ENCODE data around the gene DDX27.

DNA sequence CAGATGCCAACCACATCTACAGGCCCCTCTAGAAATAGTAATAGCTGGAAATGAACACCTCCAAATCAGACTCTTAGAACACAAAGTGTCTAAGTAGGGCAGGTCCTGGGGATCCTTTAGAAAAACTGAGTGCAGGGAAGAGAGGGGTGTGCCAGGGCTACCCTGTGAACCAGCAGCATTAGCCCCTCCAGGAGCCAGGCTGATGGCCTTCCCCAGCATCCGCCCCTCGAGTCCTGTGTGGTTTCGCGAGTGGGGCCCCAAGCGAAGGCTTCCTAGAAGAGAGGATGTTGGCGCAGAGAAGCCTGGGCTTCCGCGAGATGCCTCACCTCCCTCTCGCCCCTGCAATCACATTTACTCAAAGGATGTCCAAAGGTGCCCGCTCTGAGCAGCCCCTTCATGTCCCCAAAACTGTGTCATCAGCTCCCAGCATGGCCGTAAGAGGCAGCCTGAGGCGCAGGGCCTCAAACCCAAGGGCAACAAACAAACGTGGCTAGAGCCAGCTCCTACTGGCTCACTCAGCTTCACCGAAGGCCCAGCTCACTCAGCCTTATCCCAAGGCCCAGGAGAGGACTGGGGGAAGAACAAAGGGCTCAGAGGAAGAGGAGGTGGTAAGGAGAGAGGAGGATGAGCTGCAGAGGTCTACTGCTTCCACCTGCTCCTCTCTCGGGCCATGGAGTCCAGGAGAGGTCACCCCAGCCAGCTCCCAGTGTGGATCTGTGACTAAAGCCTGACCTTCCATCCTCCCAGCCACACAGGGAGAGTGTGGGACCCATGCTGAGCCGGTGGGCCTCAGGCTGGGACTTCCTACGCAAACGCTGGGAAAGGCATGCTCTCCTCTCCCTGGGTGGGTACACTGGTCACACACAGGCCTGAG, 111.6 kb downstream of the PREX1 start:
- PRO-cap = no peak

GRCh38 chr20:48719929-48720442, 107.8 kb downstream of the PREX1 start:
- PRO-cap = no peak

- PRO-cap = no peak
Measured at GRCh38 chr20:48721911-48722764, 105.7 kb downstream of the PREX1 start.

DNA sequence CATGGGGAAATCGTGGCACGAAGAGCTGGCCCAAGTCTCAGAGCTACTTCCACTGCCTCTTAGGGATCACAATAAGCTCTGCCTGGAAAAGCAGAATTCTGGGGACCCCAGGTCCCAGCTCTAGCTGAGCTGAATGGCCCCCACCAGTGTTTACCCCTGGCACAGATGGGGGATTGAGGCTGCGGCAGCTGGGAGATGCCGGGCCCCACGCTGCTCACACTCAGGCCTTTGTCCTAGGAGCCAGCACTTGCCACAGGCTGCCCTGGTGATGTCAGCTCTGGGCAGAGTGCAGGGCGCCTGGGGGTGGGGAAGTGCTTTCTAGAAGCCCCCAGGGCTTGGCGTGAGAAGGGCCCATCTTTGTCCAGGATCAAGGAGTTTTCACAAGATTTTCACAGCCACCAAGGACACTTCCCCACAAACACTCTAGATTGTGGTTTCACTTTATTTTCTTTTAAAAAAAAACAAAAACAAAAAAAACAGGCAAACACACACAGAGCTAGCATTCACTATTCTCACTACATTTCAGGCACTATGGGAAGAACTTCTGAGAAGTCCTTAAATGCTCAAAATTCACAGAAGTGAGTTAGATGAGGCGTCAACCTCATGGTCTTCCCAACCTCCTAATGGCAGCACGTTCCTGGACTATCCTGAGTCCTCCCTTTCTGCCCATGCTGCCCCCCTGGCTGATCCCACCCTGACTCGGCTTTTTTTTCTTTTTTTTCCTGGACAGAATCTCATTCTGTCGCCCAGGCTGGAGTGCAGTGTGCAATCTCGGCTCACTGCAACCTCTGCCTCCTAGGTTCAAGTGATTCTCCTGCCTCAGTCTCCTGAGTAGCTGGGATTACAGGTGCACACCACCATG, 99.2 kb downstream of the PREX1 start:
- PRO-cap = no peak

GRCh38 chr20:48736389-48737076, 91.3 kb downstream of the PREX1 start:
- PRO-cap = no peak

DNA sequence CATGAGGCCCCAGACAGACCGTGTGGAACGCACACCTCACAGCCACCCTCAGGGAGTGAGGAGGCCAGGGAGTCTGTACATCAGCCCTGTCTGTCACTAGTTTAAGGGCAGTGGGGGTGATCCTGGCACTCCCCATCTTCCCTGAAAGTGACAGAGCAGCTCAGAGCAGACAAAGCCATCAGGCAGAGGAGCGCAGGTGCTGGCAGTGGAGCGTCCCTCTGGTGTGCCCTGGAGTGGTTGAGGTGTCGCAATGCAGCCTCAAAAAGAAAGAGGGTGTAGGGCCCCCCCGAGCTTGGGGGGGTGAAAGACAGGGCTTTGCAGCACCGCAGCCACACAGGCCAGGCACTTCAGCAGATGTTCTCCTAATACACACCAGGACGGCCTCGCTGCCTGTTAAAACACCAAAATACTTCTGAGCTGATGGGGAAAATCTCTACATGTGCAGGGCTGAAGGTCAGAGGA, 69.6 kb downstream of the PREX1 start:
- PRO-cap = no peak

GRCh38 chr20:48776512-48776711, 51.4 kb downstream of the PREX1 start:
- PRO-cap = no peak

GRCh38 chr20:48821363-48821919, 6.4 kb downstream of the PREX1 start:
- PRO-cap = no peak

- PRO-cap = bidirectional peak, plus-strand start at chr20:49219369, minus-strand start at chr20:49219184
Measured at GRCh38 chr20:49218872-49220256, at the start of gene DDX27. Gene DDX27 (plus strand): TSS chr20:49219416.

- PRO-cap = no peak
Measured at GRCh38 chr20:49282702-49282998, 4.8 kb upstream of the ZNFX1 start.

DNA sequence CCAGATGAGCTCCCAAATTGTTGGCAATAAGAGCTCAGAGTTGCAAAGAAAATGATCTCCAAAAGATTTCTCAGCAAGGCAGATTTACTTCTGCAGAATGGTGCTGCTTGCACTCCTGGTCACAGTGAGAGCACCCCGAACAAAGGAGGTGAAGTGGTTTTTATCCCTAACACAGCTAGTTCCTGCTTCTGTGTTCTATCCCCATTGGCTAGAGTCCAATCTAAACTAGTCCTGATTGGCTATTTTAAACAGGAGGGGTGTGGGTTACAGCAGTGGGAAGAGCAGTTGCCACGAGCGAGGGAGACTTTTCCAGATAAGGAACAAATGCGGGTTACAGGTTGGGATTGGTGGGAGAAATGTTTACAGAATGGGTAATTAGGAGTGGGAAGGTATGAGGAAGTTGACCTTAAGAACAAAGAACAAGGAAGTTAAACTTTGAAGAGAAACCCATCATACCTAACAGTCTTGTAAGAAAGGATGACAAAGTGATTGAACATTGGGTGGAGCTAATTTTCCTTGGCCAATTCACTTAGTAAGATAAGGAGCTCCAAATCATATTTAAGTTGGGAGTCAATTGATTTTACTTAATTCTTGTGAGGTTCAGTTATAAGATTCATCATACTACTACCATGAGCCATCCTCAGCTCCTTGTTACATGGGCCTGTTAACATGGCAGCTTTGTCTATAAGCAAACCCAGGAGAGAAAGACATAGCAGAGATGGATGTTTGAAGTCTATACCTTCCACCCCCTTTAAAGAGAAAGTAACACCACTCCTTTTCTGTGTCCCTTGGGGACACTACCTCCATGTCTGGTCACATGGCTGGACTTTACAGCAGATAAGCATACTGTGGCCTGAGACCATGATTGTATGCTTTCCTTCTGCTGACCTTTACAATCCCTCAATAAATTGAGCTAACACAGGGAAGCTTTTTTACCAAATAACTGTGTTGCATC, 9.5 kb upstream of the ZNFX1 start:
- PRO-cap = no peak

DNA sequence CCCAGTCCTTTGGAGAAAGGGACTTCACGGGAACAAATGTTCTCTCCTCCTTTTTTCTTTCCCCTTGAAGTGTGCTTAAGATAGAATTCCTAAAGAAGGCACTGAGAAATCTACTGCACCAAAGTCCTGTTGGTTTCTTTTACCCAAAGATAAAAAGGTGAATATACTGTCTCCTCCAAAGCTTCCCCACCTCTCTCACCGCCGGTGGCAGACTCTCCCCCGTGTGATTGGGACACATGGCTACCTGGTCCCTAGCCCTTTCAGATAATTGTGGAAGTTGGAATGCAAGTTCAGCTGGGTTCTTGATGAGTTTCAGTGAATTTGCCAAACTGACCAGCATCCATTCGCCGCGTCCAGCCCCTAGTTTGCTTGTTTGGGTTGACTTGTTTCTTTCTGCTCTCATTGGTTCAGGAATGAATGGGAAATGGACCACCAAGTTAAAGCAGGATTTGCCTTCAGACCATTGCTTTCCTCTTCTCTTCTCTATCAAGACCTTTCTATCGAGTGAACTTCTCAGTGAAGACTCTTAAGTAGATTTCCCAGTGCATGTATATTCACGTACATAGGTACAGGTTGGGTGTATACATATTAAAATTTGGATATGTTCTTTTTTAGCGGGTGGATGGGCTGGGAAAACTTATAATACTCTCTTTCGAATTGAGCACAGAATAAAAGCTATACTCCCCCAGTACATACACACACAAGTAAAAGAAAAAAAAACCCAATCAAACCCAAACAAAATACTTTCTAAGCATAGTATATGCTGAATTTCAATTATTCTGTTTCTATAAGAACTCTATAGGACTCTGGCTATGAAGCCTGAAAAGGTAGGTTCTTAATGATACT, 91.7 kb upstream of the ZNFX1 start:
- PRO-cap = no peak

DNA sequence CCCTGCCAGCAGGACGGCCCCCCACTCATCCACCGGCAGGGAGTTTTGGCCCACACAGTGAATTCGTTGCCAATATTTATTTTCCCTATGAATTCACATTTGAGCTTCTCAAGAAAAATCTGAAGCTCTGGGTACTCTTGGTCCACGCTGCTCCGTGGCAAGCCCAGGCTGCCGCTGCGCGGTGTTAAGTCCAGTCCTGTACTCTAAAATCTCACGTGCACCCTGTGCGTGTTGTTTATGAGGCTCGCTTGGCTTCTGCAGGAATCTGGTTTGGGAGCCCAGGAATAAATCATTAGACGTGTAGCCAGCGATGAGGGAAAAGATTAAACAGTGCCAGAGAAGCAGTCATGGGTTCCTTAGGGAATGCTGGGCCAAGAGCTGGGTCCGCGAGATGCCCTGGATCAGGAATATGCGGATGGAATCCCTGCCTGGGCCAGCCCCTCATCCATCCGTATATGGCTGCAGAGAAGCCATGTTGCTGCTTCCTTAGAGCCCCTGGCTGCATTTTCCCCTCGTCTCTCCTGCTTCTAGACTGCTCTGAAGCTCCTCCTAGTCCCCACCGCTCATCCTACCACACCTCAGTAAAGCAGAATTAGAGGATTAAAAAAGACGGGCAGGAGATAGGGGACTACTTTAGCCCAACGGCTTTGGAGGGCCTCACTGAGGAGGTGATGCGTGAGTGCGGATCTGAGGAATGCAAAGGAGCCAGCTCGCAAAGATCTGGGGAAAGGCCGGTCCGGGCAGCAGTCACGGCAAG, 87.2 kb downstream of the KCNB1 start:
- PRO-cap = no peak

DNA sequence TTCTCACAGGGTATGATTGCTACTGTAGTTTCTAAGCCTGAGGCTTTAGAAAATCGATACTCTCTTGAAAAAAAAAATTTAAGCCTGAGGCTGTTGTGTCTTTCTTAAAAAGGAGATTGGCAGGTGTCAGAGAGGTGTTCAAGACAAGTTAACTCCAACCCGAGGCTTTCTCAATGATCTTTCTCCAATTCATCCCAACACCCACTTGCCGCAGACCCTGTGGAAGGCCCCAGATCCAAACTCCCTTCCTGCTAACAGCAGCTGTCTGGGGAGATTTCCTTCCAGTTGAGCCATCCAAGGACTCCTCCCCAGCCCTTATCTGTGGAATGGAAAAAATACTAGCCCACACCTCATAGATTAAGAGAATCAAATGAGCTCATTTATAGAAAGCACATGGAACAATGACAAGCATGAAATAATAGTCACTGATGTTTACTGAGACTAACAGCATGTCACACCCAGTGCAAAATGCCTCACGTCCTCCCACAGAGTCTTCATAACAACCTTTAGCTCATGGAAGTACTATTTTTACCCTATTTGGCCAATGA, 23.2 kb upstream of the PTGIS start:
- PRO-cap = no peak

DNA sequence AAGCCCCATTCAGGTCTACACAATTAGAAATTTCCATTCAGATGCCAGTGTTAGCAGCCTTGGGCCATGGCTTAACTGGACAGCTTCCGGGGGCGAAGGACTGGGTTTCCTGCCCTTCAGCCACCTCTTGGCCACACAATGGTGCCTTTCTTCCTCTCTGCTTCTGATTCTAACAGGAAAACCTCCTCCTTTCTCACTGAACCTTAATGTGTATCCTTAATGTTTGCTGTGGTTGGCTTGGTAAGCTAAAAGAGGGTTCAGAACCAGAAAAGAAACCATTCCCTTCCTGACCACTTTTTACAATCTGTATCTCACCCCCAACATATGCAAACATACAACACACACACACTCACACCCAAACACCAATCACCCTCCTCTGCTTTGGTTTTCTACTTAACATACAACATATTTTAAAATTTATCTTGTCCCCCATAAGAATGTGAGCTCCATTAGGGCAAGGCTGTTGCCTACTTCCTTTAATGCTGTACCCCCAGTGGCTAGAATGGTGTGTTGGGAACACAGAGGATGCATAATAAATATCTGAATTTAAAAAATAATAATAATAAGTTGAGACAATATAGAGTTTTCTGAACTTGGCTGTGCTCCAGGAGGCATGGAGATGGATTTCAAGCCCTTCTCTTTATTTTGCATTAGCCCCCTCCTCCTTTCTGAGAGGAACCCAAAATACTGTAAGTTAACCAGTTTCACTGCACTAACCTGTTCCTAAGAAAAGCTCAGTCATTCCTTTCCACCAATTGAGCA, 51.6 kb downstream of the B4GALT5 start:
- PRO-cap = no peak

- PRO-cap = no peak
Measured at GRCh38 chr20:49669463-49669931, 44.2 kb downstream of the B4GALT5 start.

DNA sequence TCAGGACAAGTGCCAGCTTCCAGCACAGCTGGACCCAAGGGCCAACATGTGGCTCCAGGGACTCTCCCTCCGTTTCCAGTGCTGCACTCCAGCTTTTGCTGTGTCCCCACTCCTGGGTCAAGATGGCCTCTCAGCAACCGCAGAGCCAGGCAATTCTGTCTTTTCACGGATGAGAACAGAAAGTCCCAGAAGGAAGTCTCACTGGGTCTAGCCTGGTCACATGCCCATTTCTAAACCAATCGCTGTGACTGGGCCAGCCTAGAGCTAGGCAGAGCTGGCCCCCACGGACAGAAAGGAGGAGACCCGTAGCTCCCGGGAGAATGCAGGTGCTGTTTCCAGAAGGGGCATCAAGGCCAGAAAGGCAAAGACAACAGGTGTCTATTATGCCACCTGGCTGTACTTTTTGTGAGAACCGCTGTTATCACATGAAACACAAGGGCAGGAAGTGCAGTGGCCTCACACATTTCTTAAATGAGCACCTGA, 36.9 kb upstream of the B4GALT5 start:
- PRO-cap = no peak

DNA sequence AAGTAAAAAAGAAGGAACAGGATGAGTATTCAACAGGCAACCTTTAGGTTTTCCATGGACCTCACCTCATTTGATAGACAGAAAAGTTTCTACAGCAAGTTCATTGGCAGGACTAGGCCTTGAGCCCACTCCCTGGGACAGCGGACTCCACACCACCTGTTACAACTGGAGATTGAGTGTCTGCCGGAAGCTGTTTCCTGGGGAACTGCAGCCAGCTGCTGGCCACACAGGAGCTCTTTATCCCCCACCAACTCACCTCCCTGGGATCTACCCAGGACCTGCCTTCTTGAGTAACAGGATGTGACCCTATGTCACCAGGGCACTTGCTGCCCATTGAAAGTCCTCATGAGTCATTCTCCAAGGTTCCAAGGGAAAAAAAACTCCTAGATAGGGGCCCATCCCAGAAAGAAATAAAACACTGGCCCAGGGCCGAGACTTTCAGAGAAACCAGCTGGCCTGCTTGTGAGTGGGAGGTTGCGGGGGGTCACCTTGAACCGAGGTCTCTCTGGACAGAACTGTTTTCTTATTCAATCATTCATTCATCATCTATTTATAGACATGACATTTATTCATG, 37.4 kb upstream of the SLC9A8 start:
- PRO-cap = no peak

DNA sequence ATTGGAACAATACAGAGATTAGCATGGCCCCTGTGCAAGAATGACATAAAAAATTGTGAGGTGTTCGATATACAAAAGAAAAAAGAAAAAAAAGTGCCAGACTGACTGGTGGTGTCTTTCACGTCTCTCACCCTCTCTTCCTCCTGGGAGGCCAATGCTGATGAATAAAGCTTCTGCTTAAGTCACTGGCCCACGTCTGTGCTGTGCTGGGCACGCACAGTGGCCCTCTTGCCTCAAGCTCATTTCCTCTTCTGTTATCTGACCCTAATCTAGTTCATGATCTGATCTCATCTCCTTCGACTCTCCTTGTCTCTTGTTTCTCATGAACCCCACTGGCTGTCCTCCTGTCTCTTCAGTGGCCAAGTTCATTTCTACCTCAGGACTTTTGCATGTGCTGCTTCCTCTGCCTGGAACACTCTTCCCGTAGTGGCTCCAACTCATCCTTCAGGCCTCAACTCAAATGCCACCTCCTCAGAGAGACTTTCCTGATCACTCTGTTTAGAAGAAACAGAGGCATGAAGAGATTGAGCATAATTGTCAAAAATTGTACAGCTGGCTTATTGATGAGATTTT, 17.7 kb upstream of the SLC9A8 start:
- PRO-cap = unidirectional peak, minus-strand start at position 138 of the sequence

GRCh38 chr20:49832848-49833047, 20.1 kb downstream of the SLC9A8 start:
- PRO-cap = no peak

All from ureter (tissue), 1 donor.